Bronchial lymph node (tissue), 1 donor: ENCODE measurements around the gene DLAT.

DNA sequence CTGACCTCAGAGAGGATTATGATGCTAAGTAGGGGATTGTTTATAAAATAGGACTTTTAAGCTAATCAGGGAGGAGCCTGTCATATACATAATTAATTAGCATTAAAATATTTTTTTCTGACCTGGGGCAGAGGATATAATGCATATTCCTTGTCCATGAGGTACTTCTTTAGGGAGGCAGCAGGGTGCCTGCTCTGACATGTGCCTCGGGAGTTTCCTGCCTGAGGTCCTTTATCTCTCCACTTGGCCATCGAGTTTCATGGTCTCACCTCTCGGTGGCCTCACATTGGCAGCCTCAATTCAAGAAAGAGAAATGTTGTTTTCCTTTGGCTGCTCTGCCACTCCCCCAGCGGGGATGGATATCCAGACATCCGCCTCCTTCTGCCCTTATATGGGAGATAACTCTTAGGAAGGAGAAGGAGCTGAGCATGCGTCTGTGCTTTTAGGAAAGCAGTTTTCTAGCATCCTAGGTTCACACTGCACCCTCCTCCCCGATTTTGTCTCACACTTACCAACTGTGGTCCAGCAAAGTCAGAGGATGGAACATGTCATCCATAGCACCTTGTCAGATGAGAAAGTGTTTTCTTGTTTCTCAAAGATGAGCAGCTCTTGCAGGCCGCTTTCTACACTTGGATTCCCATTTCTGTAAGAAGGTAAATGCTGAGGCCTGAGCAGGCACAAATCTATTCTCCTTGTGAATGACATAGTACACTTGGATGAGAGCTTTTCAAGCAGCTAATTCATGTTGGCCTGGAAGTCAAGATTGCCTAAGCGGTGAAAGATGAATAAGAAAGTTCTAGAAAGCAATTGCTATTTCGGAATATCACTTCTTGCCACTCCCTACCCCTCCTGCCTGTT lies 41.3 kb downstream of the DIXDC1 start:
- PRO-cap = bidirectional peak, plus-strand start at position 453 of the sequence, minus-strand start at position 207 of the sequence

DNA sequence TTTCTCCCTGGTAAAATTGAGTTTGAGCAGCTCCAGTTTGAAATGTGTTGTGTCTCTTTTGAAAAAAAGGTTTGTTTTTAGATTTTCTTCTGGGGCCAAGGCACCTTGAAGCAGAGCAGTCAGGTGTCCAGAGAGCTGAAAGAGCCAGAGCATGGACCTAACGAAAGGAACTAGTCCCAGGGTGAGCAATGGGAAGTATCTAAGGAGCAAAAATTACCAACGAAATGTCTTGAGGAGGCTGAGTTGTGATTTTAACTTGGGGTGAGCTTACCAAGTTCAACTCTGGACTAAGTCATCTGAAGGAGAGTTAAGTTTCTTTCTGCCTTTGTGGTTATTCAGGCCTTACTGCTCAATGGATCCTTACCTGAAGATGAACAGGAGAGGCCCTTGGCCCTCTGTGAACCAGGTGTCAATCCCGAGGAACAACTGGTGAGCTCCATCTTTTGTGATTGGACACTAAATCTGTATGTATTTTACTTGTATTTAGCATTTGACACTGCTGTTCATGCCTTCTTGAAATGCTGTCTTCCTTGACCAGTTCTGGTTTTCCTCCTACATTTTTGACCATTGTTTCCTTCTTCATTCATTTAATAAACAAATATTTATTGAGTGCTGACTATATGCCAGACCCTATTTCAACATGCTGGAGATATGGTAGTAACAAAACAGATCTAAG lies 40.2 kb upstream of the DLAT start:
- PRO-cap = no peak

GRCh38 chr11:112017543-112018260 lies 7.5 kb upstream of the DLAT start:
- PRO-cap = no peak

DNA sequence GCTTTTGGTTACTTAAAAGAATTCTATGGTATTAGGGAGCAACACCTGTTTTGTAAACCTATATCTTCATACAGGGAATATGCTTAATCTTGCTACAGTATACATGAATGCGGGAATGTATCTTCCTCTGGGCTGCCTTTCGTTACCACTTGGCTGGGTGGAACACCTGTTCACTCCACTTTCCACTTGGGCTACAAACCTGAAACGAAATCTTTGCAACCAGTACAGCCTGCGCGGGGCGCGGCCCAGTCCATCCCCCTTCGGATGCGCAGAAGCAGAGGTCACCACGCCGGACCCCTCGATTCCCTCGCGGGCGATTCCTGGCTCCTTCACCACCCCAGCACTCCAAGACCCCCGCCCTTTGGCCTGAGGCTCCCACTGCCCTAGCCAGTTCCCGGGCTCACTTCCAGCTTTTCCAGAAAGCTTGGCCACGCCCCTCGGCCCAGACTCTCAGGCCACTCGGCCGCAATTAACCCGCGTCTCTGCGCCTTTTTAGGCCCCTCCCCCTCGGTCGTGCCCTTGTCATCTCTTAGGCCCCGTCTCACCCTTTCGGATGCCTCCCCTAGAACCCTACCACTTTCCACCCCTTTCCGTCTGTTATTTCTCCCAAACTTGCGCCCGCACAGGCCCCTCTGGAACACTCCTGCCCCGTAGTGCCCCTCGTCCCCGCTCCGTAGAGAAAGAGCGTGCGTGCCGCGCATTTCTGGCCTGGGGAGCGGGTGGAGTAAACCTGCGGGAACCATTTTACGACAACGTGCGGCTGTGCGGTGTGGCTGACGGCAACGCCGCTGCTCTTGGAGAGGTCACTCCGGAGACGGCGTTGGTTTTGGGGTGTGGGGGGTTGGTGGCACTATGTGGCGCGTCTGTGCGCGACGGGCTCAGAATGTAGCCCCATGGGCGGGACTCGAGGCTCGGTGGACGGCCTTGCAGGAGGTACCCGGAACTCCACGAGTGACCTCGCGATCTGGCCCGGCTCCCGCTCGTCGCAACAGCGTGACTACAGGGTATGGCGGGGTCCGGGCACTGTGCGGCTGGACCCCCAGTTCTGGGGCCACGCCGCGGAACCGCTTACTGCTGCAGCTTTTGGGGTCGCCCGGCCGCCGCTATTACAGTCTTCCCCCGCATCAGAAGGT lies at the start of gene DLAT:
Gene DLAT (plus strand): TSS at position 788 of the 1,133 bp plus-strand sequence.
- PRO-cap = unidirectional peak, minus-strand start at position 188 of the sequence; bidirectional peak, plus-strand start at position 522 of the sequence, minus-strand start at position 467 of the sequence; bidirectional peak, plus-strand start at position 829 of the sequence, minus-strand start at position 675 of the sequence

DNA sequence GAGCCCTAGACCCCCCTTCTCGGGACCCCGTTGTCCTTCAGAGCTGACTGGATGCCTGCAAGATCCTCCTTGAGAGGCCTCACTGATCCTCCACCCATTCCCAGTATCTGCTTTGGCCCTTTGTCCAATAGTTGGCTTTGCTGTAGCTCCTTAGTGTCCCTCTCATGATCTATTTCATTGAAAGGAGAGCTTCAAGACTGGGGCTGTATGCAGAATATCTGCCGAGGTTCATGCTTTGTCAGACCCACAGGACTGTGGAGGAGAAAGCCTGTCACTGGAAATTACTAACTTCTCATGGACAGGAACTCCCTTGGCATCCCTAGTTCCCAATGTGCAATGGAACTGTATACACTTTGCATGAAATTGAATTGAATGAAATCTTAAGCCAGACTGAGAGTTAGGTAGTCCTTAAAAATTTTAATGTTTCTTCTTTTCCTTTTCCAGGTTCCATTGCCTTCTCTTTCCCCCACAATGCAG lies 584 bp downstream of the DLAT start:
- PRO-cap = no peak

GRCh38 chr11:112129806-112130216 lies 34.1 kb downstream of the IL18 start:
- PRO-cap = unidirectional peak, plus-strand start at chr11:112130004

- PRO-cap = unidirectional peak, plus-strand start at chr11:112553344
These were observed 292.4 kb upstream of the PLET1 start for GRCh38 chr11:112553115-112553449.

- PRO-cap = no peak
These were observed 303.7 kb upstream of the PLET1 start for GRCh38 chr11:112564103-112564946.

GRCh38 chr11:112658441-112659118 lies 302.6 kb upstream of the NCAM1 start:
- PRO-cap = no peak

- PRO-cap = unidirectional peak, plus-strand start at chr11:112881736
These were observed 79.8 kb upstream of the NCAM1 start for GRCh38 chr11:112881330-112882002.

GRCh38 chr11:112942896-112943593 lies 18.2 kb upstream of the NCAM1 start:
- PRO-cap = no peak

GRCh38 chr11:113056801-113057534 lies 95.7 kb downstream of the NCAM1 start:
- PRO-cap = no peak

- PRO-cap = no peak
These were observed 124.1 kb upstream of the TTC12 start for GRCh38 chr11:113190206-113190787.

DNA sequence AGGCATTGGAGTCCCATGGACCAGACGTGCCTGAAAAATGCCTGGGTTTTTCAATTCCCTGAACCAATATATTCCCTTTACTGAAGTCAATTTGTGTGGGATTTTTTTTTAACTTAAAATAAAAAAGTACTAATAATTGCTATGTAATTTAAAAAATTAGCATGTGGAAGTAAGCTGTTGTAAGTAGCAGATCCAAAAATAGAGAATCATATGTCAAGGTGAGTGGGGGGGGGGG lies 24.1 kb upstream of the TTC12 start:
- PRO-cap = unidirectional peak, minus-strand start at position 88 of the sequence

- PRO-cap = unidirectional peak, plus-strand start at chr11:113875124; bidirectional peak, plus-strand start at chr11:113875145, minus-strand start at chr11:113875159
These were observed 339 bp downstream of the USP28 start for GRCh38 chr11:113875035-113875430.

DNA sequence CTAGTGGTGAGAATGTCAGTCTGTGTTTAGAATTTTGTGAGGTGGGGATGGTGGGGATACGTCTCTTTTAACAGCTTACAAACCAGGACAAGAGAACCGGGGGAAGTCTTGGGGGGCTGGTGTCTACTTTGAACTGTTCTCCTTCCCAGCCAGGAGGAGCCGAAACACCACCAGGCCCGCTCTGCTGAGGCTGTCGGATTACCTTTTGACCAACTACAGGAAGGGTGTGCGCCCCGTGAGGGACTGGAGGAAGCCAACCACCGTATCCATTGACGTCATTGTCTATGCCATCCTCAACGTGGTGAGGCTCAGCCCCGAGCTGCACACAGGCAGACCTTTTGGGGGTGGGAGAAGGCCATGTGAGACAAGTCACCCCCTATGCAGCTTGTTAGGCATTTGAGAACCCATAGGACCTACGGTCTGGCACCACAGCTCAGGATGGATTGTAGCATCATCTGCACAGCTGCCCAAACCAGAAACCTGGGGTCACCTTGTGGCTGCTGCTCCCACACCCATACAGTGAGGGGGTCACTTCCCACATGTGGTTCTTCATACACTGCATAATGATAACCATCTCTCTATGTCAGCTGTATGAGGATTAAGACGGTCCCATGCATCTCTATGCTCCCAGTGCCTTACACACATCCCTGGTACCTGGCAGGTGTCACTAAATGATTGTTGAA lies 2.9 kb downstream of the HTR3A start:
- PRO-cap = bidirectional peak, plus-strand start at position 332 of the sequence, minus-strand start at position 200 of the sequence

DNA sequence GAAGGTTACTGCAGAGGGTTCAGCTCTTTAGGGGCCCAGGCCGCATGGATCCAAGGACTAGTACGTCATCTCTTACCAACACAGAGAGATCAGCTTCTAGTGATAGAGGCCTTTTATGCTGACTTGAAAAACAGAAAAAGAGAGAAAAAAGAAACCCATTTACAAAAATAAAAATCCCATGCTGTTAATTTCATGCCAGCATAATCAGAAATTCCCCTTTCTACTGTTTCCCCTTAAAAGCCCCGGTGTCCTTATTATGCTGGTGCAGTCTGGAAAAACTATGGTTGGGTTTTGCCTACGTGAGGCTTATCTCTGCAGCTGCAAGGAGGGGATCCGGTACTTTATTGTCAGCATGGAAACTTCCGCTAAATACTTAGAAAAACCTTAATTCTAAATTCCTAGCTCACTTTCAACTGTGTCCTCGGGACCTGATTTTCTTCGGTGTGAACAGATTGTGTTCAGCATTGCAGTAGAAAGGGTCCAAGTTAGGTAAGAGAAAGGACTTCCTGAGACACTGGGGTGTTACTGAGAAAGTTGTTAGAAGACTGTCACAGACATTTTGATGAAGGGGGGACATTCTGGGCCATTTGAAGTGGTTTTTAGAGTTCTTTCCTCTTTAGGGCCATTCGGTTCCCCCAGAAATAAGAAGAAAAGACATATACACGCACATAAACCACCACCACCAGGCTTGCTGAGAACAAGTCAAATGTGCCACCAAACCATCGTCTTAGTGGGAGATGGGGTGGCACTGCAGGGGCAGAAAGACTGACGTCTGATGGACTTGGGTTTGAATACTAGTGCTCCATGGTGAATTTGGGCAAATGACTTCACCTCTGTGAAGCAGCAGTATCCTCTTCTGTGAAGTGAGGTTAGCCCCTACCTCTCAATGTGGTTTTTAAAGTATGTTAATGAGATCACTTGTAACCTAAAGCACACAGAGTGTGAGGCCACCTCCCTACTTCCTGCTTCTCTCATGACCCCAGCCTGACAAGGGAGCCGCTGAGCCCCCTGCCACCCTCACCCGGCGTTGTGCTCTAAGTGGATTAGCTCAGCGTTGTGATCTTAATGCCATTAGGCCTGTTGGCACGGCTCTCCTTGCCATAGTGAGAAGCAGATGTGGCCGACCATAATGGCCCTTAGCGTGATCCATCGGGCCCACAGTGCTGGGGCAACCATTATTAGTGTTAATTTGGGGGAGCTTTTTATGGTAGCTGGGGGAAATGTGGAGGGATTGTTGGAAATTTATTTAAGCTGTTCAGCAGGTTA lies 14.1 kb downstream of the ZBTB16 start:
- PRO-cap = unidirectional peak, plus-strand start at position 406 of the sequence

DNA sequence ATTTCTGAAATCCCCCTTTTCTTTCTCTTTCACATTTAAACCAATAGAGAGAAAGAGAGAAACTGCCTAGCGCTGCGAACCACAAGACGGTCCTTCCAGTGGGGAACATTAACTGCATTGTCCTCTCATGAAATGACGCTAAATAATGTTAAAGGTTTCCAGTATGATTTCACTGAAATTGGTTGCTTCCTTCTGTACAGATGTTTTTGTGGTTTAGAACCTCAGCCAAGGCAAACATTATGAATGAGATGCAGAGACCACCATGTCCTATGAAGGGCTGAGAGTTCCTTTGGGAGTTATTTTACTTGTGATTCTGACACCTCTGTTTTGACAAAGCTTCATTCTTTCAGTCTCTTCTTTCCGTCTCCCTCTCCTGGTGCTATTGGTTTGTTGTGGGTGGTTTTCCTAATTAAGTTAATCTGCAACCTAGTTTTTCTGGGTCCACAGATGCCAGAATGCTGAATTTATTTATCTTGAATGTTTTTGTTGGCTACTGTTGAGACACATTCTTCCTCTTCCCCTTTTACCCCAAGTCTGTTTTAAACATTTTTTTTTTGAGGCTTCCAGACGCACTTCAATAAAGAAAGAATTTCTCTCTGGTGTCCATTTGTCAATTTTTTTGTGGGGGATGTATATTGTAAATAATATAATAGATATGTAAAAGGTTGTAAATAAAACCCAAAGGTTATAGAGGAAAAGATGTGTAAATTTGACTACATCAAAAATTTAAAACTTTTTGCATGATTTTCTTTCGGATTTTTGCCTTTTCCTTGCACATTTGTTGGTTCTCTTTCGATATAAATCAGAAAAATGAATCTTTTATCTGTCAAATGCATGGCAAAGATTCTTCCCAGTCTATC lies 52.1 kb downstream of the ZBTB16 start:
- PRO-cap = no peak

DNA sequence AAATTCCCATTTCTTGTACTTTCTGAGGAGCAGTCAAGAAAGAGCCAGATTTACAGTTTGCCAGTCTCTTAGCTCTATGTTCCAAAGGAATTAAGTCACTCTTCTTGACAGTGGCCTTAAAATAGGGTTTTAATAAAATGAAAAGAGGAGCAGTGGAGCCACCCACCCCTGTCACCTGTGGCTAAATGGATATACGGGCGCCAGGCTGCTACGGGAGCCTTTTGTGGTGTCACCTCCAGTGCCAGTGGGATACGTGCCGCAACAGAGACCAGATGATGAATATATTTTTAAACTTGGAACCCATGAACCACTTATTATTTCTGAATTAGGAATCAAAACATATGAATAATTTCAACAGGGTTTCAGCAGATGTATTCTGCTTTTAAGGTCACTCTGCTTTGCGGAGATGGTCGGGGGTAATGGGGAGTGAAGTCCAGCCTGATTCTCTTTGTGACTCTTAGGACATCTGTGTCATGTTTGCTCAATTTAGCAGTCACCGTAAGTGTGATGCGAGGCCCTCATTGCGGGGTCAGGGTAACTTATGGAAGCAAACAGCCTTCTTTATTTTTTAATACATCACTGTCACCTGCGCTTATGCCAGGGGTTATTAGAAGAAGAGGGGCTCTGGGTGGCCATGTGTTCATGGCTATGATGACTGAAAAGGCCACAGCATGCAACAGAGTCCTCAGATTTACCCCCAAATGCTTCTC lies 64.3 kb downstream of the ZBTB16 start:
- PRO-cap = no peak

DNA sequence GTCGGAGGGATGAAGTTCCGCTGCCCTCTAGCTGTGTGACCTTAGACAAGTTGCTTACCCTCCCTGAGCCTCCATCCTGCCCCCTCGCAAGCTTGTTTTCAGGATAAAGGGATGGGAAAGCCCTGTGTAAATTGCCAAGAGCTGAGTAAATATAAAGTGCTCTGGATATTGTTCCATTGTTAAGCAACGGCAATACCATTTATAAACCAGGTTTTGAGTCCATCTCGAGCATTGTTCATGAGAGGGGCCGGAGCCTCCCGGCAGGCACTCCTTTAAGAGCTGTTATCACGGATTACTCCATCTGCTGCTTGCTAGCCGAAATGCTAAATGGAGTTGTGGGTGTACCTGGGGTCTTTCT lies 73.0 kb downstream of the ZBTB16 start:
- PRO-cap = no peak